SK-MEL-5 (cell line): Measurements from ENCODE around the genes CTSC, TYR and SRSF8.

DNA sequence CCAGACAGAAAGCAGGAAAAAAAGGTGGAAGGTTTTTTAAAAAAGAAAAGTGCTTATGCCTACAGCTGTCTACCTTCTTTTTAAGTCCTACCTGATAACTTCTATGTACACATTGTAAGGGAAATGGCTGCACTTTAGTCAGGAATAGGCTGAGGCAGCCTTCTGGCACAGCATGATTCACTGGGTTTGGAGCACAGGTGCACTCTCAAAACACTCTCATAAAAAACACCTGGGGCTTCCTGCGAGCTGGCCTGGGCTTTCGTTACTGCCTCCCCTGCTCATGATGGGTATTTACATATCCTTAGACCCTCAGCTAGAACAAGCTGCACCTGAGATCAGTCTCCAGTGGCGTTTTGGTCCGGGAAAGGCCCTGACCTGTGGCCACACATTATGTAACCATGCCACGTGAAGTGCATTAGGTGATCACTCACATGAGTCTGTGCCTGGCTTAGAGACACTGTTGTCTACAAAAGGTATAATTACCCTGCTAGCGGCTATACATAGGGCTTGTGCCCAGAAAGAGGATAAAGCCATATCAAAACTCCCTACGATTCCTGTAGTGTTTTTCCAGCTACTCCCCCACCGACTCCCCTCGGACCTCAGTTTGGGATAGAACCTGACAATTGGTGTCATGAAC, 321.7 kb downstream of the TMEM135 start:
RAMPAGE:
- cytosol, long total RNA: no peak
- long total RNA: no peak
- nucleus, long total RNA: no peak

GRCh38 chr11:87368813-87369363, 331.2 kb downstream of the TMEM135 start:
RAMPAGE:
- cytosol, long total RNA: no peak
- long total RNA: no peak
- nucleus, long total RNA: no peak

DNA sequence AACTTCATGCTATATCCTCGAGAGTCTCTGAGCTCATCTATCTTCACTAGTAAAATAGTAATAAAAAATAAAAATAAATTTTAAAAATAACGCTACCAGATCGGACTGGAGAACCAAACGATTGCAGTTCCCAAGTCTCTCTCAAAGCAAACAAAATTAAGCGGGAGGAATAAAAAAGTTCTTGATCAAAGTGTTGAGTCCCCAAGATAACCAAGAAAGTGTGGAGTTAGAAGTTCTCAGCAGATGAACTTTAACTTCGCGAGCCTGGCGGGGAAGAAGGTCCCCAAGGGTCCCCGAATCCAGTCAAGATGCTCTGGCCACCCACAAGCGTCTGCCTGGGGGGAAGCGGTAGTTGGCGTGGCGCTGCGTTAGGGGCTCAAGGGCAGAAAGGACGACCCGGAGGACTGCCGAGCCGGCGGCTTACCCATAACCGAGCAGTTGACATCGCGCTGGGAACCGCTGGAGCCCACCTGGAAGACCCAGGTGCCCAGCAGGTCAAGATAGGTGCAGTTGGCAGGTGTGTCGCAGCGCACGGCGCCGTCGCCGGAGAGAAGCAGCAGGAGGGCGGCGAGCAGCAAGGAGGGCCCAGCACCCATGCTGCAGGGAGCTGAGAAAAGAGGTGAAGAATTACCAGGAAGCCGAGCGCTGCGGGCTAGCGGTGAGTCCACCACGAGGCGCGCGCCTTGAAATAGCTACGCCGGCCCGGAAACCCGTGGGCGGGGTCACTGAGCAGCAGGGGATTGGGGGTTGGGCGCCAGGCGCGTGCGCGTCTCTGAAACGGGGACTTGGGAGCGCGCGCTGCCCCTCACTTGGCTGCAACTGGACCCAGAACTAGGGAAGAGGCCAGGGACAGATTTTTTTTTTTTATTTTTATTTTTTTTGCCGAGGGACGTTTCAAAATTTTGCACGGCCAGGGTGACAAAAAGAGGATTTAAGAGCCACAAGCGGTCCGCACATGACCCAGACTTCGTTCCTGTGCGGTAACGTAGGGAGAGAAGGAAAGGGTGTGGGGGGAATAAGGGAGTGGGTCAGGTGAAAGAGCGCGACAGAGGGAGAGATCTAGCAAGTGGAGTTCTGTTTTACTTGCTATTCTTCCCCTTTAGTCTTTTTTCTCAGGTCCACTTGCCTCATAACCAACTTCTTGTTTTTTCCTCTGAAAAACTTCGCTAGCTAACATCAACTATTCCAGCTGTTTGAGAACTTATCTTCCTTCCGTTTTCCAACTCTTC, at the start of gene CTSC:
Gene CTSC (minus strand): TSS at position 660 of the 1,229 bp plus-strand sequence.
RAMPAGE:
- cytosol, long total RNA: start-site peak on the minus strand centred at position 644 of the sequence, 52 bp wide, 8,977 and 8,137 reads in 2 replicates
- long total RNA: start-site peak on the minus strand centred at position 639 of the sequence, 62 bp wide, 4,337 and 4,399 reads in 2 replicates
- nucleus, long total RNA: start-site peak on the plus strand centred at position 774 of the sequence, 77 bp wide, 83 and 13 reads in 2 replicates

RAMPAGE:
- cytosol, long total RNA: no peak
- long total RNA: no peak
- nucleus, long total RNA: no peak
Observed at GRCh38 chr11:88508100-88508966, 170.8 kb upstream of the CTSC start.

DNA sequence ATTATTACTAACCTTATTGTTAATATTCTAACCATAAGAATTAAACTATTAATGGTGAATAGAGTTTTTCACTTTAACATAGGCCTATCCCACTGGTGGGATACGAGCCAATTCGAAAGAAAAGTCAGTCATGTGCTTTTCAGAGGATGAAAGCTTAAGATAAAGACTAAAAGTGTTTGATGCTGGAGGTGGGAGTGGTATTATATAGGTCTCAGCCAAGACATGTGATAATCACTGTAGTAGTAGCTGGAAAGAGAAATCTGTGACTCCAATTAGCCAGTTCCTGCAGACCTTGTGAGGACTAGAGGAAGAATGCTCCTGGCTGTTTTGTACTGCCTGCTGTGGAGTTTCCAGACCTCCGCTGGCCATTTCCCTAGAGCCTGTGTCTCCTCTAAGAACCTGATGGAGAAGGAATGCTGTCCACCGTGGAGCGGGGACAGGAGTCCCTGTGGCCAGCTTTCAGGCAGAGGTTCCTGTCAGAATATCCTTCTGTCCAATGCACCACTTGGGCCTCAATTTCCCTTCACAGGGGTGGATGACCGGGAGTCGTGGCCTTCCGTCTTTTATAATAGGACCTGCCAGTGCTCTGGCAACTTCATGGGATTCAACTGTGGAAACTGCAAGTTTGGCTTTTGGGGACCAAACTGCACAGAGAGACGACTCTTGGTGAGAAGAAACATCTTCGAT, at the start of gene TYR:
Gene TYR (plus strand): TSS at position 234 of the 687 bp plus-strand sequence.
RAMPAGE:
- cytosol, long total RNA: start-site peak on the plus strand centred at position 425 of the sequence, 483 bp wide, 9,427 and 6,605 reads in 2 replicates
- long total RNA: start-site peak on the plus strand centred at position 511 of the sequence, 649 bp wide, 11,055 and 6,783 reads in 2 replicates
- nucleus, long total RNA: start-site peak on the plus strand centred at position 441 of the sequence, 423 bp wide, 7,715 and 2,273 reads in 2 replicates; start-site peak on the minus strand centred at position 575 of the sequence, 77 bp wide, 7 and 6 reads in 2 replicates

DNA sequence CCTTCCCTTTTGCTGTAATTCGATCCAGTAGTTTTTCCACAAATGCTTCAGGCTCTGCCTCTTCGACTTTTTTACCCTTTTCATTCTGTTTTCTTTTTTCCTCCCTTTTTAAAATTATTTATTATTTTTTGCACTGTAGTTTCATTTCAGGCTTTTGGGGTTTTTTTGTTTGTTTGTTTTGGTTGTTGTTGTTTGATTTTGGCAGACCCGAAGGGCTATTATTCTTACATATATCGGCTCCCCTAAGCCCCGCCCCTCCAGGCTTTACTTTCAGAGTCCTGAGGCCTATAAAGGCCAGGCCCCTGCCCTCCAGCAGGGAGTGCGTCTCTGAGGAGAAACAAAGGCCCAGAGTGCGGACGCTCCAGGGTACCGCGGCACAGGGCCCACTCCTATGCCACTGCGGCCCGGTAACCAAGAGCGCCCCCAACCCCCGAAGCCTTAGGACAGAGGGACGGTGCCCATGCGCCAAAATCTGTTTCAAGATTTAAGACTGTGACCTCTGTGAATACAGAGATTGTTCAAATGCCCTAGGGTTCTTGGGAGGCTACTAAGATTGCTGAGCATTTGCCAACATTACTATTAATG, 116.6 kb downstream of the TYR start:
RAMPAGE:
- cytosol, long total RNA: no peak
- long total RNA: no peak
- nucleus, long total RNA: no peak

RAMPAGE:
- cytosol, long total RNA: no peak
- long total RNA: no peak
- nucleus, long total RNA: no peak
Observed at GRCh38 chr11:93526439-93527235, 16.6 kb downstream of the SMCO4 start.

GRCh38 chr11:93532268-93532945, 10.8 kb downstream of the SMCO4 start:
RAMPAGE:
- cytosol, long total RNA: no peak
- long total RNA: no peak
- nucleus, long total RNA: no peak

DNA sequence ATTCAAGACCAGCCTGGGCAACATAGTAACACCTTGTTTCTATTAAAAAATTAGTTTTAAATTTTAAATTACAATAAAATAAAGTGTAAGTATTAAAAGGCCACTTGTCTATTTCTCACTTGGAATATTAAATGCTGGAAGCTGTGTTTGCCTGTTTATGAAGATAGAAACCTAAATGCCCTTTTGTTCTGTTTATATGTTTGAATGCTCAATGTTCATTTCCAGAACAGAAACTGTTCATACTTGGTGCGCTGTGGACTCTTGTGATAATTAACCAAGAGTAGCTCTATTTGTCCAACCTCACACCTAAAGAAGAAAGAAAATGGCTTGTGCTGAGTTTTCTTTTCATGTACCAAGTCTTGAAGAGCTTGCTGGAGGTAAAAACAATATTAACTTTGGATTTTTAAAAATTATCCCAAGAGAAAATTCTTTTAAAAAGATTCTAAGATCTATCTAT, 5.6 kb downstream of the C11orf54 start:
RAMPAGE:
- cytosol, long total RNA: no peak
- long total RNA: no peak
- nucleus, long total RNA: no peak

RAMPAGE:
- cytosol, long total RNA: no peak
- long total RNA: no peak
- nucleus, long total RNA: no peak
Observed at GRCh38 chr11:94459173-94459676, 34.4 kb downstream of the MRE11 start.

DNA sequence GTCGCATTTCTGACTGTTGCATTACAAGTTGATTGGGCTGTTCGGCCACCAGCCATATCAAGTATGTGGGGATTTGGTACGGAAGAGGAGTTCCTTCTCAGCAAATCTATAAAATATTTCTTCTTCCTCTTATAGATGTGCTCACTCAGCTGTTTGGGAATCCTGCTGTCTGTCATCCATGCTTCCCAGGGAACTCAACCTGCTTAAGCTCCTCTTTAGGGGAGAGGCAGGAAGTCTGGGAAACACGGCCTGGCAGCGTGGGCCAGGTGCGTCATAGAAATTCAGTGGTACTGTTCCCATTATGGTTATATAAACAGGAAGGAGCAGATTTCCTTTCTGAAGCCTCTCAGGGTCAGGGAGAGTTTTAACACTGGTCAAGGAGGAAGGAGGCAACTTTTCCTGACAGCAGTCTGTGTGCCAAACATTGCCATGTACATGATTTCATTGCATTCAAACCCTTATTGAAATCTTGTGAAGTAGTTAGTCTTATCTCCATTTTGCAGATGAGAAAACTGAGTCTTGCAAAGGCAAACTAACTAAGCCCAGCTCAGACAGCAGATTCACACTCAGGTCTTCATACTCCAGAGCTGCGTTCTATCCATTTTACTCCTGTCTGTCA, 35.5 kb upstream of the AMOTL1 start:
RAMPAGE:
- cytosol, long total RNA: no peak
- long total RNA: no peak
- nucleus, long total RNA: no peak

GRCh38 chr11:94801888-94802341, 33.8 kb downstream of the AMOTL1 start:
RAMPAGE:
- cytosol, long total RNA: no peak
- long total RNA: no peak
- nucleus, long total RNA: no peak

GRCh38 chr11:95066584-95067305, at the start of gene SRSF8:
Gene SRSF8 (plus strand): TSS chr11:95066919.
RAMPAGE:
- cytosol, long total RNA: no peak
- long total RNA: no peak
- nucleus, long total RNA: no peak

DNA sequence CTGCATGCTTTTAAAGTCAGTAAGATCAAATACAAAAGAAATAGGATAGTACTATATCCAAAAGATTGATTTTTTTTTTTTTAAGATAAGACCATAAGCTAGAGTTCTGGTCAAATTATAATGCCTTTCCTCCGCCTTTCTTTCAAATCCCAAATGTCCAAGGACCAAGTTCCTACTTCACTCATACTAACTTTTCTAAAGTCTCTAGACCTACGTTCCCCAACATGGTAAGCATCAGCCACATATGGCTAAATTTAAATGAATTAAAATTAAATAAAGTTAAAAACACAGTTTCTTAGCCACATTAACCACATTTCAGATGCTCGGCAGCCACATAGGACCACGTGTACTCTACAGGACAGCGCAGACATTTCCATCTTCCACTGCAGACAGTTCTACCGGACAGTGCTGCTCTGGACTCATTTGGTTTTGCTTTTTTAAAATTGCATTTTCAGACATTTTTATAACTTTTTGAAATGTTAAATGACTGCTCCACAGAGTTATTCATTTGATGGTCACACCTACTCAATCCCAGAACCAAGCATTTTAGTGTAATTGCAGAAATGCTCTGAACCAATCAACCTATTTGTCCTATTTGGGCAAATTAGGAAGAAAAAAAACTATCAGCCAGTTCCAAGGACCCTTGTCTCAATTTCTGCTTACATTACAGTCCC, 34.5 kb downstream of the SESN3 start:
RAMPAGE:
- cytosol, long total RNA: no peak
- long total RNA: no peak
- nucleus, long total RNA: no peak

DNA sequence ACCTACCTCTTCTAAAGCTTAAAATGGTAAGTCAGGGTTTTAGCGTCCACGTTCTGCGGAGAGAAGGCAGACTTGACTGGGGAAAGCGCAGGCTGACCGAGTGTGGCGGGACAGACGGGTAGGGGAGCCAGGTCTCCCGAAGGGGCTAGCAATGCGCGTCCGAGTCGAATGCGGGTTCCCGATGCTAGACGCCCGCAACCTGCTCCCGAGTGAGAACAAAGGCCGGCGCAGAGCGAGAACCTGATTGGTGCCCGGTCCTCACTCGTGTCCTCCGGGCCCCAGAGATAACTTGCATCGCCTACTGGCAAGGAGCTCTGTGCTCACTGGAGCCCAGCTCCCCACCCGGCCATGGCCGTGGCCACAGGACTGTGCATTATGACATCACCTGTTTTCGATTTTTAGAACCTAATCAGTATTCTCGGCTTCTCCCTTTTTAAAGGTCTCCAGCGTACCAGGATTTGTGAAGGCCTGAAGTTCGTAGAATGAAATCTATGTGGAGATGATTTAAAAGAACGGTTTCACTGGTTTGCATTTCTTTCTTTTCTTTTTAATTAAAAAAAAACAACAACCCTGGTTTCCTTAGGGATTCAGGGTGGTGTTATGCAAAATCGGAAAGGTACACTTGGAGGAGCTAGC, 1.3 kb upstream of the SESN3 start:
RAMPAGE:
- cytosol, long total RNA: no peak
- long total RNA: no peak
- nucleus, long total RNA: no peak

DNA sequence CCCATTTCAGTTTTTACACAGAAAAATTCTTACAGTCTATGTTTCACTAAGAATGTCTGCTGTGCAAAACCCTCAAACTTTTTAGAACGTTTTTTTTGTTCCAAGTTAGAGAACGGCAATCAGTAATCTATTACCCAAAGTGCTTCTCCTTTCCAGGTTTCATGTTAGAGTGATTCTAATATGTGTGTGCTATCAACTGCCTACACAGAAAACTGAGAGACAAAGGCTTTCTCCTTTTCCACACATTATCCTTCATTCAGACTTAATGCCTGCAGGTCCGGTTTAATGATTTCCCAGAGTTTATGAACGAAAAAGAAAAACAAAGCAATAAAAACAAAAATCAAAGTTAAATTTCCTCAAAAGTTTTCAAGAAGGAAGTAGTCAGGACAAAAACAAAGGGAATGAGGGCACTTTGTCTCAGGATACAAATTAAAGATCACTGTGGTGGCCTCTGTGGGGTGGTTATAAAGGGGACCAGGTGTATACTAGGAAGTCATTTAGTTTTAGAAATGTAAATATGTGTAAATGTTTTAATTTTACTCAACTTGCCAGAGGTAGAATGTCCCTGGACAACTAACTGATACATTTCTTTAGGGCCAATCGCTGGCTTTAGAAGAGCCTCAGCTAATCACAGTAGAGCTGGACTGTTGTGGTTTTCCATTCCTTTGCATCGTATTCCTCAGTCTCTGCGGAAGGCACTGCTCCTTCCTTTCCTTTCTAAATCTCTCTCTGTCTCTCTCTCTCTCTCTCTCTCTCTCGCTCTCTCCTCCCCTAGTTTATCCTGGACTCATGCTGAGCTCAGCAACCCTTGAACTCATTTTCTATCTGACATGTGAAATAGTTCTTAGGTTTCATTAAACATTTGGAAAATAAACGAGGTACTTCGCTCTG, 11.5 kb upstream of the SESN3 start:
RAMPAGE:
- cytosol, long total RNA: no peak
- long total RNA: no peak
- nucleus, long total RNA: no peak

GRCh38 chr11:95559830-95560366, 229.7 kb downstream of the FAM76B start:
RAMPAGE:
- cytosol, long total RNA: no peak
- long total RNA: no peak
- nucleus, long total RNA: no peak

RAMPAGE:
- cytosol, long total RNA: no peak
- long total RNA: no peak
- nucleus, long total RNA: no peak
Observed at GRCh38 chr11:95703129-95703448, 86.5 kb downstream of the FAM76B start.

DNA sequence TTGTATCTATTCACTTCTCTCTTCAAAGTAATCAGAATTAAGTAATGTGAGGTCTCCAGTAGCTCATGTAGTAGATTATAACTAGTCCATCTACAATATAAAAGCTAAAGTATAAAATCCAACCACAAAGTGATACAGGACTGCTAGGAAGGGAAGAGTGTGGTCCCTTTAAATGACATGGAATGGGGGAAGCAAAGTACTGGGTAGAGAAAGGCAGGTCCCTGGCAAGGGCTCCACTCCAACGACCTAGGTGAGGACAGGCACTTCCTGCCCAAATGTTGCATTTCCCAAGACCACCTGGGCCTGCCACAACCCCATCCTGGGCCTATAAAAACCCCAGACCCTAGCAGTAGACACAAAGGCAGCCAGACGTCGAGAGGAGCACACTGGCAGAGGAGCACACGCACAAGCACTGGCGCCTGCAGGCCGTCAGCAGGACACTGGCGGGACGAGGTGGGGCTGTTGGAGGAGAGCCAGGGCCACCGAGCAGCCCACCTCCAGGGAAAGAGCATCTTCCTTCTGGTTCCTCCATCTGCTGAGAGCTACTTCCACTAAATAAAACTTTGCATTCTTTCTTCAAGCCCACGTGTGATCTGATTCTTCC, 89.5 kb upstream of the MTMR2 start:
RAMPAGE:
- cytosol, long total RNA: no peak
- long total RNA: no peak
- nucleus, long total RNA: no peak

GRCh38 chr11:96037479-96038030, 113.6 kb upstream of the MTMR2 start:
RAMPAGE:
- cytosol, long total RNA: no peak
- long total RNA: no peak
- nucleus, long total RNA: no peak